ENCODE data around the gene ZCCHC3.

GRCh38 chr20:129853-130526 lies 12.4 kb upstream of the DEFB126 start:
- RRBS = 100% methylated on average over 4 of the region's 37 CpGs

DNA sequence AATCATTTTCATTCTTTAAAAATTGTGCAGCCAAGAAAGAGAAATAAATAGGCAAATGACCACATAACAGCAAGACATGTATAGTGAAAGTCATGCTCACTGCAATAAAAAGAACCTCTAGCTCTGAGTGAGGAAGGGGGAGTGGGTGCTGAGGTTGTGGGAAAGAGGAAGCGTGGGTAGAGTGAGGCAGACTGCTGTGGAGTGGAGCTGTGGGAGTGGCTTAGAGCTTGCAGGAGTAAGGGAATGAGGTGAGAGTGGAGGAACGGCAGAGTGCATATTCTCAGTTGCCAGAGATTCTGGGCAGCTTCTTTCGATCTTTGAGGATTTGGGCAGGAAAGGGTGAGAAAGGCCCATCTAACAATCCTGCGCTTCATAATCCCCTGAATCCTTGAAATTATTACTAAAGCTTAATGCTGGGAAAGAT lies 10.5 kb downstream of the DEFB129 start:
- RRBS = no CpG with 5 or more reads among the region's 4 CpGs

DNA sequence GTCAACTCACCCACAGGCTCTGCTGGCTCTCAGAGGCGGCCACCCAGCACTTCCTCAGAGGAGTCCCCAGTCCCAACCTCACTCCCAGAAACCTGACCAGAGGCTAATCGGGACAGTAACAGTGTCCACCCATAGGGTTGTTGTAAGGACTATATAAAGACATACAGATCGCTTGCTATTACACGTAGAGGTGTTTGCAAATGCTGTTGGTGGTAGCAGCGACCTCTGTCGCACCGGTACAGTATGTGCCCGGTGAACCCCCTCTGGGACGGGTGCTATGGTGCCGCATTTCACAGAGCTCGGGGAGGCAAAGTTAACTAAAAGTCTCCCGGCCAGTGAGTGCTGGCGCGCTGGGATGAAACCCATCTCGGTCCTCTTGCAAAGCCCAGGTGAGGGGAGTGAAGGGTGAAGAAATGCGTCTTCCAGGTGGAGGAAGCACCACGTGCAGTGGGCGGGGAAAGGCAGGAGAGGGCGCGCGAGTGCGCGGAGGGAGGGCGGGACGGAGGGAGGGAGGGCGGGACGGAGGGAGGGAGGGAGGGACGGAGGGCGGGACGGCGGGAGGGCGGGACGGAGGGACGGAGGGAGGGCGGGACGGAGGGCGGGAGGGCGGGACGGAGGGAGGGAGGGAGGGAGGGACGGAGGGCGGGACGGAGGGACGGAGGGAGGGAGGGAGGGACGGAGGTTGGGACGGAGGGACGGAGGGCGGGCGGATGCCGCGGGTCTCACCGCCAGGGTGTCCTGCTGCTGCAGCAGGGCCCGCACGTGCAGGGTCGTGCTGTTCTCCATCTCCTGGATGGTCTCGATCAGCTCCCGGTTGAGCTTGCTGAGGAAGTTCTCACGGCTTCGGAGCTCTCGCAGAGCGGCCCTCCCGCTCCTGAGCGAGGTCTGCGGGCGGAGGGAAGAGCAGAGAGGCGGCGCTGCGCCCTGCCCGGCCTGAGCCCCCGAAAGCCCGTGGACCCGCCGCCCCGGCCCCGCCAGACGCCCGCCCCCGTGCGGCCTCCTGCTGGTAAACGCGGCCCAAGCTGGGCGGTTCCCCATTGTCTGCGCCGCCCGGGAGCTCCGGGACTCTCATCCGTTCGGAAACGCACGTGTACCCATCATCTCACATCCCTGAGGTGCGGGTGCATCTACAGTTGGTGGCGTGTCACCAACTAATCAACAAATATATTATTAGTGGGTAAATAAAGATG lies 11.7 kb downstream of the C20orf96 start:
- RRBS = 4% methylated on average over 26 of the region's 91 CpGs

GRCh38 chr20:296917-297841 lies at the start of gene ZCCHC3:
Gene ZCCHC3, plus strand, starts transcription at chr20:297570.
- RRBS = 1% methylated on average over 38 of the region's 93 CpGs

DNA sequence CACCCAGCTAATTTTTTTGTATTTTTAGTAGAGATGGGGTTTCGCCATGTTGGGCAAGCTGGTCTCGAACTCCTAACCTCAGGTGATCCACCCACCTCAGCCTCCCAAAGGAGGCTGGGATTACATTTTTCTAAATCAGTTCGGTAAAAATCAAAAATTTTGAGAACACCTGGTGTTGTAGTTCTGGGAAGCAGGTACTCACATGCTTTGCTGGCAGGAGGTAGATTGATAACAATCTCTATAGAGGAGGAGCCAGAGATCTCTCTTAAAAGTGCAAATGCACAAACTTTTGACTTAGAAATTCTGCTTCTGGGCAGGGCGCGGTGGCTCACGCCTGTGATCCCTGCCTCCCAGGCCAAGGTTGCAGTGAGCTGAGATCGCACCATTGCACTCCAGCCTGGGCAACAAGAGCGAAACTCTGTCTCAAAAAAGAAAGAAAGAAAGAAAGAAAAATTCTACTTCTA lies 14.6 kb upstream of the TRIB3 start:
- RRBS = no CpG with 5 or more reads among the region's 8 CpGs

GRCh38 chr20:420109-421266 lies 12.4 kb downstream of the RBCK1 start:
- RRBS = 77% methylated on average over 17 of the region's 62 CpGs

- RRBS = no CpG with 5 or more reads among the region's 13 CpGs
These were observed 13.6 kb downstream of the RBCK1 start for GRCh38 chr20:421446-422450.

GRCh38 chr20:445207-445486 lies 17.2 kb downstream of the TBC1D20 start:
- RRBS = no CpG with 5 or more reads among the region's 3 CpGs

GRCh38 chr20:462766-463043 lies 372 bp upstream of the TBC1D20 start:
- RRBS = no CpG with 5 or more reads among the region's 10 CpGs

DNA sequence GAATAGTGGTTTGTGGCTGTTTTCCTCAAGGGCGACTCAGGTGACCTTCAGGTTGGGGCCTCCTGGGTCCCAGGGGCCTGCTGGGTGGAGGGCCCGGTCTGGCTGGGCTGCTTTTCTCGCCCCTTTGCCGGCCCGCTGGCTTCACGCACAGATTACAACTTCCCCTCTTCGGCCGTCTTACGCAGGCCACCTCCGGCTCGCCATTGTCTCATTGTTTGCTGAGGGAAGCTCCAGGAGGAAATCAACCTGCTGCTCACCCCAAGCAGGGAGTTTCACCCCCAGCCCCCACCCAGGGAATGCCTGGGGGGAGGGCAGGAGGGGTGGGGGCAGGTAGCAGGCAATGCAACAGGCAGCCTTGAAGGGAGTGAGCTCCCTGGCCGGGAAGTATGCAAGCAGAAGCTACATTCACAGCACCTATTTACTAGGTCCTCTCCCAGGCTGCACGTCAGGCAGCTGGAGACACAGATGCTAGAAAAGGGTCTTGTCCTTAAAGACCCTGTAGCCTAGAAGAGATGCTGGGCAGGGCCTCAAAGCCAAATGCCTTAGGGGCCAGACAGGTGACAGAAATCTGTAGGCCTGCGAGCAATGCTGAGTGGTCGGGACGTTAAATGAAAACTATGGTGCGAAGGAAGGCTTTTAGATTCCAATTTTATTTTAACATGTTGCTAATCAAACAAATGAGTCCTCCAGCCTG lies 31.1 kb upstream of the CSNK2A1 start:
- RRBS = 34% methylated on average over 7 of the region's 17 CpGs

DNA sequence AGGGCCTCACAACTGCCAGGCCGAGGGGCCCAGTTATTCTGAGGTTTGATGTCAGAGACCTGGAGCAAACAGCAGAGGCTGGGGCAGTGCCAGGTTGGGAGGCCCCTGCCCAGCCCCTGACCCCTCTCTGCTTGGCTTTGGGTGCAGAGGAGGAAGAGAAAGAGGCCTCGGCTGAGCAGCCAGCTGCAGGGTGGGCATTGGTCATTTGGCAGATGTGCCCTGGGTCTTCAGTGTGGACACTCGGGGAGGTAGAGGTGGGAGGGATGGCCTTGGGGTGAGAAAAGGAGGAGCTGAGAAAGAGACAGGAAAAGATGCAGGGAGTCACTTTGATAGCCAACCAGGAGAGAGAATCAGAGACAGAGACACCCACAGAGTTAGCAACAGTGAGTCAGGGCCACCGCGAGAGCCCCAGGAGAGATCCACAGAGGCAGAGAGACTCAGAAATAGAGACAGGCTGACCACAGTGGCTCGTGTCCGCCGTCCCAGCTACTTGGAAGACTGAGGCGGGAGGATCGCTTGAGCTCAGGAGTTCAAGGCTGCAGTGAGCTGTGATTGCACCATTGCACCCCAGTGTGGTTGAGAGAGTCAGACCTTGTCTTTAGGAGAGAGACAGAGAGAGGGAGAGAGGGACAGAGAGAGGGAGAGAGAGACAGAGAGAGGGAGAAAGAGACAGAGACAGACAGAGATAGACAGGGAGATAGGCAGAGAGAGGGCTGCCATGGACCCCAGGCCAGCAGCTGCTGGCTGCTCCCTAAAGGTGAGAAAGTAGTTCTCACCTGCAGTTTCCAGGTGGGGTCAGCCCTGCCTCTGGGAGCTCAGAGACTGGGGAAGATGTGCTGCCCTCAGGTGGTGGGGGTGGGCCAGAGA lies 4.7 kb downstream of the ANGPT4 start:
- RRBS = no CpG with 5 or more reads among the region's 10 CpGs

- RRBS = no CpG with 5 or more reads among the region's 5 CpGs
These were observed 4.7 kb downstream of the PSMF1 start for GRCh38 chr20:1123060-1123593.

DNA sequence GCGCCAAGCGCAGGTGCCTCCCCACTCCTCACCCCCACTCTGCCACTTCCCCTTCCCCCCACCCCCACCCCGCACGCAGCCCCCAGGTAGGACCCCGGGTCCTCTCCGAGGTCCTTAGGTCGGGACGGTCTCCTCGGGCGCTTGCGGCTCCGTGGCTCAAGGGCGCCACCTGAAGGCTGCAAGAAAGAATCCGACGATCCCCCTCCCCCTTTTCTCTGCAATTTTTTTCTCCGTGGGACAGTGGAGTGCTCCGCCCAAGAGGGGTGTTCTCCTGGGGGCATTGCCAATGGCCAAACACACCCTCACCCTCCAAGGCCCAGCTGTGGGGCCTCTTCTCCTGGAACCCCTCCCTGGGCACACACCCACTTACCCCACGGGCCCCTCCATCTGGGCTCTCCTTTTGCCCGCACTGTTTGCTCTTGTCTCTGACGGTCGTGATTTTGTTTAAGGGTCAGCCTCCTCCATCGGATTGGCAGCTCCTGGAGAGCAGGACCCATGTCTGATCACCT lies 1.0 kb upstream of the TMEM74B start:
- RRBS = under 1% methylated on average over 5 of the region's 22 CpGs

- RRBS = no CpG with 5 or more reads among the region's 1 CpG
These were observed 7.2 kb upstream of the SDCBP2 start for GRCh38 chr20:1336146-1336479.

DNA sequence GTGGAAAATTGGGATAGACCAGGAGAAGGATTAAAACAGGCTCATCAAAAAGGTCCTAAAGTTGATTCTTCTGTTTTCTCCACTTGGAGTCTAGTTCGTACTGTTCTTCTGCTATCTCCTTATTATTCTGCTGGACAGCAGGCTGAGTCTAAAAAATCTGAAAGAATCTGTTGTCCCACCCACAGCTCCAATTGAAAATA lies 4.7 kb upstream of the FKBP1A start:
- RRBS = no CpG with 5 or more reads among the region's 1 CpG

DNA sequence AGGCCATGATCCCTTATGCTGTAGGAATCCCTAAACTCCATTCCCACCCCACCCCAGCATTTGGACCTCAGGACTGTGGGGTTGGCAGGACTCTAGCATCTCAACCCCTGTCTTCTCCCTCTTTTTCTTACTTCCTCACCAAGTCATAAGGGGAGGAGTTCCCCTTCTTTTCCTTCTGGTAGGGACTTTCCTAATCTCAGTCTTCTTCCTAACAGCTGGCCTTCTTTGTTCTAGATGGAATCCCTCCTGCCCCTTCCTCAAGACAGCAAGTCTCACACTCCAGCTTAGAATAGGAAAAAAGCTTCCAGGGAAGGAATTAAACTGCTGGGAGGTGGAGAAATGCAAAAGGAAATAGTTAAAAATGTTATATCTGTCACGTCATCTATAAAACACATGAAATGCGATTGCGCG lies 2.4 kb upstream of the SIRPB2 start:
- RRBS = no CpG with 5 or more reads among the region's 4 CpGs

DNA sequence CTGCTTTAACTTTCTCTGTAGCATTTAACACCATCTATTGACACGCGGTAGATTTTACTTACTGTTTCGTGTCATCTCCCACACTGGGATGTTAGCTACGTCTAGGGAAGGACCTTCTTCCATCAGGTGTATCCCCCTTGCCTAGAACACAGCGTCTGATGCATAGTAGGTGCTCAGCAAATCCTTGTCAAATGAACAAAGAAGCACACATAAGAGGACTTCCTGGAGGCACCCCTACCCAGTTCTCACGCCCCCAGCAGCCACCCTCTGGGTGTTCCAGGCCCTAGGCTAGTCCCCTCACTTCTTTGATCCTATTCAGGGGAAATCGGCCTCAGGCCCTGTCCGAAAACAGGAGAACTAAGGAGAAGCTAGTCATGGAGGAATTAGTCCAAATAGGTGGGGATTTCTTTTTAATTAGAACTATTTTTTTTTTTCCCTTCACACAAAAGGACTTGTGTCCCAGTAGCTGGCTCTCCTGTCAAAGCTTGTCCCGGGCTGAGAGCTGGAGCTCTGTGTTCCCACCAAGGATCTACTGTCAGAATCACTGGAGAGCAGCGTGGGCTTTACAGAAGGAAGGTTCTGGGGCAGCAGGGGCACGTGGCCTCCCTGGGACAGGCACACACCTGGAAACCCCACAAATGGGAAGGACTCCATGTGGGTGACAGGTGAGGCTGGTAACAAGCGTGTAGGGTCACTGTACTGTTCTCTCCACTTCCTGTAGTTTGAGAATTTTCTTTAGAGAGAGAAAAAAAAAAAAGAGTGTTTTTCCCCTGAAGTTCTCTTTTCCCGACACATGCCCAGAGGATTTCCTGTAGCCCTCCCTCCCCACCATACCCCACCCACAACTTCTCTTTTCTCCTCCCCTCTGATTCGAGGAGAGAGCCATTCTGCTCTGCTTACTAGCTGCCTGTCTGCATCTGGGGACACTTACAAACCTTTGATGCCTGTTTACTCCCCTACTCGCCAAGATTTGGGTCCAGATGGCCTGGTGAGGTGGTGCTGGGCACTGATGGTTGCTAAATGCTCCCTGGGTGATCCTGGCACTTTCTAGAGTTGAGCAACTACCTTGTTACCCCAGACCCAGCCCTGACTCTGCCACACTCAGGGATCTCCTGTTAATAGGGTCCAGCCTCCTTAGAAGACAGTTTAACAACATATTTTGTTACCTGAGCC lies 84.3 kb upstream of the SIRPA start:
- RRBS = no CpG with 5 or more reads among the region's 15 CpGs

DNA sequence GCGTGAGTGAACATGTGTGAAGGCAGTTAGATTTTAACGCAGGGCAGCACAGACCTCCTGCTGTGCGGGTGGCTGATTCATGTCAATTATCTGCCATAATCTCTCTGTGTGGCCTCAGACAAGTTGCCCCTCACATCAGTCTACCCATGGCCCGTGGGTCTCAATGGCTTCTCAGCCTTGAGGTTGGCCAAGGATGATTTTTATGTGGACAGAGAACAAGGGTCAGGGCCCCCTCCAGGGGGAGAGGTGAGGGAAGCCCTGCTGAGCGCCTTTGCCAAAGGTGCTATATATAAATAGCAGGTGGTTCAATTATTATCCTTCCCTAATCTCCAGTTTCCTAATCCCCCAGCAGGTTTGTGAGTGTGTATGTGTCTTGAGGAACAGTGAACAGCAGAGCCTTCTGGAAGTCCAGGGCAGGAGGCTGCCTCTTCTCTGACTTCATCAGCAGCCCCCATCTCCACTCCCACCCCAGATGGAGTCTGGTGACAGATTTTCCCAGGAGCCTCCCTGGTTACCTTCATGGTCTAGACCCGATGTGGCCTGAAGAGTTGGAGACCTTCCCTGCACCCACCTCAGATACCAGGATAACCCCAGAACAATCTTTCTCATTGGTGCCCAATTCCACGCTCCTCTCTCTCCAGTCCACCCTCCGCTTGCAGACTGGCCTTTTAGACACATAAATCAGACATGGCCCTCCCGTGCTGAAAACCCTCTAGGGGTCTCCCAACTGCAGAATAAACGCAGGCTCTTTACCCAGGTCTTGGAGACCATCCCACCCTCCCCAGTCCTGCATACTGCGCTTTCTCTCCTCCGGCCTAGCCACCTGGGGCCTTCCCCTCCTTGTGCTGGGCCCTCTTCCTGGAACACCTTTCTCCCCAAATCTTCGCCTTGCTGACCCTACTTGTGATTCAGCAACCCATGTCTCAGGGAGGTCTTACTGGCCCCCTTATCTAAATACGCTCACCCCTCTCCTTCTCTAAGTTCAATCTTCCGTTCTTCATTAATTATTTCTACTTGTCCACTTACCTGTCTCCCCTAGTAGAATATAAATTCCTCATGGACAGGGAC lies 2.9 kb upstream of the SIRPA start:
- RRBS = no CpG with 5 or more reads among the region's 15 CpGs

DNA sequence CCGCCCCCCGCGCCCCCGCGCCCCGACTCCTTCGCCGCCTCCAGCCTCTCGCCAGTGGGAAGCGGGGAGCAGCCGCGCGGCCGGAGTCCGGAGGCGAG lies 1.1 kb upstream of the SIRPA start:
- RRBS = no CpG with 5 or more reads among the region's 16 CpGs

- RRBS = 8% methylated on average over 3 of the region's 11 CpGs
These were observed 1.0 kb downstream of the SIRPA start for GRCh38 chr20:1896160-1896683.

All from zone of skin (tissue), 1 donor.